Peripheral blood mononuclear cell (primary cell): ENCODE data around the gene ABL1.

DNA sequence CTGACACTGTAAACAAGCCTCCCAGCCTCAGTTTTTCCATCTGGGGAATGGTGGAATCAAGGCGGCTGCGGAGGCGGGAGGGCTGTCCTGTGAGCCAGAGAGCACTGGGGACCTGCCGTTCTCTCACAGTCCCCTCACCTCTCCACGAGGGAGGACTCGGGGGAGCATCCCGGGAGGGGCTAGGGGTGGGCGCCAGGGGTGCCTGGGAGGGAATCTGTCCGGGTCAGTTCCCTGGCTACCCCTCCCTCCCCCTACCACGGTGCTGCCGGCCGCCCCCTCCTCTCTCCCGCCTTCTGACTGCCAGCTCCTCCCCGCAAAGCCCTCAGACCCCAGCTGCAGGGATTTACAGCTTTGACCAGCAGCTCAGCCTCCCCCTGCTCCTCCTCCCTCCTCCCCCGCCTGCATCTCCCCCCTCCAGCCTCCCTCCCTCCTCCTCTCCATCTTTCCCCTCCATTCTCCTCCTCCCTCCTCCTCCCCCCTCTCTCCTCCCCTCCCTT is 160.9 kb downstream of the C9orf50 start:
- PRO-cap, 8 experiments, result peak in 6 of 8 experiments; most common minus-strand start position 337 of the sequence (in 4)

DNA sequence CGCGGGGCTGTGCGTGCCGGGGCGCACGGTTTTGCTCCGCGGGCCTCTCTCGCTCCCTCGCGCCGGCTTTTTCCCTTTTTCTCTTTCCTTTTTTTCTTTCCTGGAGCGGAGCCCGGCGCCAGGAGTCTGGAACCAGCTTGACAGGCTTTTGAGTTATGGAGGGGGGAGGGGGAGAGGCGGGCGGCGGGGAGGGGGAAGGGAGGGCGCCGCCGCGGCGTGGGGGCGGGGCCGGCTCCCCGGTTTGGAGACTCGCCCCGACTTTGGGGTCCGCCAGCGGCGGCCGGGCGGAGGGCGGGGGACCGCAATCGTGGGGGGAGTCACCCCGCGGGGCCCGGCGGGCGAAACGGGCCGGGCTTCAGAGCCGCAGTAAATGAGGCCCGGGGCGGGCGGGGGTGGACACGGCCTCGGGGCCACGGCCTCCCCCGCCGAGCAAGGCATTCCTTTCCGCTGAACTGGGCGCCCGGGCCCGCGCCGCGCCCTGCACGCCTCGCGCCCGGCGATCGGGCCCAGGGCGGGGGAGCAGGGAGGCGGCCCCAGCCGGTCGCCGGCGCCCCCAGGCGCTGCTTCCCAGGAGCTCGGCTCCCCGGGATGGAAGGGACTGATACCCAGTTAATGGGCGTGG is 138.3 kb downstream of the C9orf50 start:
- PRO-cap, 8 experiments, result peak in 7 of 8 experiments; most common plus-strand start position 437 of the sequence (in 4); most common minus-strand start position 454 of the sequence (in 7)

DNA sequence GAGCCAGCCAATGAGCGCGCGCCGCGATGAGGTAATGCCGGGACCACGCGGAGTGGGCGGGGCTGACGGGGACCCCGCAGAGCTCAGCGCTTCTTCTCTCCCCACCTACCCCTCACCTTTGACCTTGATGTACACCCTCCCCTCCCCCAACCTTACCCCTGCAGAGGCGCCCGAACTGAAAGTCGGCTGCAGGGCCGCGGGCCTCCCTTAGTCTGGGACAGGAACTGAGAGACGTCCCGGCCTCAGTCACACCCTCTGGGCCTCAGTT is 124.9 kb downstream of the C9orf50 start:
- PRO-cap, 8 experiments, result peak in 3 of 8 experiments; most common plus-strand start position 210 of the sequence (in 3)

- PRO-cap, 8 experiments, result peak in 7 of 8 experiments; most common plus-strand start chr9:129607996 (in 6); most common minus-strand start chr9:129607791 (in 7)
Measured at GRCh38 chr9:129607486-129608074, 13.3 kb downstream of the C9orf50 start.

DNA sequence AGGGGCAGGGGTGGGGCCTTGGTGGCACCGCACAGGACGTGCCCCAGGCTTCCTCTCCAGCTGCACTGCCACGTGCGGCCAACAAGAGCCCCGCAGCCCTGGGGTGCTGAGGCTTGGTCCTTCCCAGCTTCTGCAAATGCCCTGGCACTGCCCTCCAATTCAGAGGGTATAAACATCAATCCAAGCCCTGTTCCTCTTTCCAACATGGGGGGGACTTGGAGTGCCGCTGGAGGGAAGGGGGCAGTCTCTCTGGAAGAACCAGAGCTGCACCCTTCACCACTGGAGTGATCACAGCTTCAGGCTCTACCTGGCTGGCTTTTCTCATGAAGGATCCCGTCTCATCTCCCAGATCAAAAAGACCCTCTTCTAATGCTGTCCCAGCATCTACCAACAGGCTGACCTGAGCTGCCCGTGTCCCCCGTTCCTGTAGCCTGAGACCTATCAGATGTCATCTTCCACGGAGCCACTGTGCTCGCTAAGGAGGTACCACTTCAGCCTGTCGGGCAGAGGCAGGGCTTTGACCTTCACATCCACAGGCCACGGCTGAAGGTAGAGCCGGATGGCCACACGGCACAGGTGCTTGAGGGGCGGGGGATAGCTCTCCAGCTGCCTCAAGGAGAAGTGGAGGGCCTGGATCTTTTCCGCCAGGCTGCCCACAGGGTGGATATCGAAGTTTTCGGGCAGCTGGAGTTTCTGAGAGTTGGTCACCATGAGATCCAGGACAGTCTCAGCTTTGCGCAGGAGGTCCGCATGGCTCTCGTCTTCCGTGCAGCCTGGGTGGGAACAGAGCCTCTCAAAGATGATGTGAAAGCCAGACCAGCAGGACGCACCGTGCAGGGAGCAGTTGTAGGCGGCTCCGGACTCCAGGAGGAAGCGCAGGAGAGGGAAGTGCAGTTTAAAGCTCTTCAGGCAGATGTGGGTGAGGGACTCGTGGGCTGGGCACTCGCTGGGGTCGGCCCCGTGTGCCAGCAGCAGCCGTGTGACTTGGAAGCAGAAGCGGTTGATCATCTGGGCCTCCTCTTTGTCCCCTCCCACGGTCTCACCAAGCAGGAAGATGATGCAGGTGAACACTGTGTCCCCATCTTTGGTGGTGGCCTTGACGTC is 4.2 kb downstream of the ASB6 start:
- PRO-cap, 8 experiments, result peak in 3 of 8 experiments; most common plus-strand start position 673 of the sequence (in 3); most common minus-strand start position 400 of the sequence (in 1)

- PRO-cap, 8 experiments, result no peak in any of the 8 experiments
Measured at GRCh38 chr9:129639834-129640888, 1.8 kb downstream of the ASB6 start.

DNA sequence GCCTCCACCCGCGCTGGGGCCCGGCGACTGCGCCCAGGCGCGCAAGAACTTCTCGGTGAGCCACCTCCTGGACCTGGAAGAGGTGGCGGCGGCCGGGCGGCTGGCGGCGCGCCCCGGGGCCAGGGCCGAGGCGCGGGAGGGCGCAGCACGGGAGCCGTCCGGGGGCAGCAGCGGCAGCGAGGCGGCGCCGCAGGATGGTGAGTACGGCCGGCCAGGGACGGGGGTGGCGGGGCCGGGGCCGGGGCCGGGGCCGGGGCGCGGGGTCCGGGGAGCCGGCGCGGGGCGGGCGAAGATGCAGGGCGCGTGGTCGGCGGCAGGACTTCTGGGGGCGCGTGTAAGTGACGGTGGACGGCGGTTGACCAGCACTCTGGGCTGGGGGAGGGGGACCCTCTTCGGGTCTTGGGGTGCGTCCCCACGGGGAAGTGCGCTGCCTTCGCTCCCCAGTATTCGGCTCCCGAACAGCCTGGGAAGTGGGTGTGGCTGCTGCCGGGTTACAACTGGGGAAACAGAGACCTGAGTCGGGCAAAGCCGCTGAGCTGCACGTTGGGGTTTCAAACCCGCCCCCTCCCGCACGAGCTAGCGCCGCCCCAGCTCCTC is 581 bp downstream of the PRRX2 start:
- PRO-cap, 8 experiments, result no peak in any of the 8 experiments

- PRO-cap, 8 experiments, result no peak in any of the 8 experiments
Measured at GRCh38 chr9:129709458-129710065, 43.3 kb downstream of the PTGES start.

DNA sequence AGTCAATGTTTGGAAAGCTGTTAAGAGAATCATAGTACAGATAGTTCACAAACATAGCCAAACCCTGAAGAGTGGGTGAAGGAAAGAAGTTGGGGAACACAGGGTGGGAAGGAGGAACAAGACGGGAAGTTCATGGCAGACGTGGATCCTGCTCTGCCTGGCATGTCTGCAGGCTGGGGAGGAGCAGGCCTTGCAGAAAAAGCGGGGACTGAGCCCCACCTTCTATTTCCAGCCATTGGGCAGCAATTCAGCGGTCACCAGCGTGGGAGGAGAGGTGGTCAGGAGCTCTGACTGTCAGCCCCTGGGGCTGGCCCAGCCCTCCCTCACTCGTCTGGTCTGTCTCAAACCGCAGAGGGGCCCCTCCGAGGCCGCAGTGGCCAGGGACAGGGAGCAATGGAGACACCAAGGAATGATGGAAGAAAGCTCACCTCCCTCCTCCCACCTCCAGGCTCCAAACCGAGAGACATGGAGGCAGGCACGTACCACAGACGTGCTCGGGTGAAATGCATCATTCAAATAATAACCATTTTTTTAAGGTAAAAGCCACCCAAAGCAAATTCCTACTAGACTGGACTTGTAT is 9.9 kb downstream of the PTGES start:
- PRO-cap, 8 experiments, result no peak in any of the 8 experiments

DNA sequence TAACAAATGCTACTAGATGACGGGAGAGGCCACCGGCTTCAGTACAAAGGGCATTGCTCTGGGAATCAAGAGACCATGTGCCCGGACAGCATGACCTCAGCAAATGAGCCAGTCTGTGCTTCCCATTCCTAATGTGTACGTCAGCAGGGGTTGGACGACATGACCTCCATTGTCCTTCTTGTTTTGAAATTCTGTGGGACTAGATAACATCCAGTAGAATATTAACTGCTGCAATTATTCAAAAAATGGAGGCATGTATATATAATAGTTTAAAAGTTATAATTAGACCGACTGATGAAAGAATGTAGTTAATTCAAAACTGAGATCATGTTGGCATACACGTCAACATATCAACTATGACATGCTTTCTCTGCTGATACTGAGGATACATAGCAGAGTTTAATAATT is 61.4 kb downstream of the FNBP1 start:
- PRO-cap, 8 experiments, result no peak in any of the 8 experiments

- PRO-cap, 8 experiments, result no peak in any of the 8 experiments
Measured at GRCh38 chr9:130022993-130023863, 19.8 kb downstream of the FNBP1 start.

DNA sequence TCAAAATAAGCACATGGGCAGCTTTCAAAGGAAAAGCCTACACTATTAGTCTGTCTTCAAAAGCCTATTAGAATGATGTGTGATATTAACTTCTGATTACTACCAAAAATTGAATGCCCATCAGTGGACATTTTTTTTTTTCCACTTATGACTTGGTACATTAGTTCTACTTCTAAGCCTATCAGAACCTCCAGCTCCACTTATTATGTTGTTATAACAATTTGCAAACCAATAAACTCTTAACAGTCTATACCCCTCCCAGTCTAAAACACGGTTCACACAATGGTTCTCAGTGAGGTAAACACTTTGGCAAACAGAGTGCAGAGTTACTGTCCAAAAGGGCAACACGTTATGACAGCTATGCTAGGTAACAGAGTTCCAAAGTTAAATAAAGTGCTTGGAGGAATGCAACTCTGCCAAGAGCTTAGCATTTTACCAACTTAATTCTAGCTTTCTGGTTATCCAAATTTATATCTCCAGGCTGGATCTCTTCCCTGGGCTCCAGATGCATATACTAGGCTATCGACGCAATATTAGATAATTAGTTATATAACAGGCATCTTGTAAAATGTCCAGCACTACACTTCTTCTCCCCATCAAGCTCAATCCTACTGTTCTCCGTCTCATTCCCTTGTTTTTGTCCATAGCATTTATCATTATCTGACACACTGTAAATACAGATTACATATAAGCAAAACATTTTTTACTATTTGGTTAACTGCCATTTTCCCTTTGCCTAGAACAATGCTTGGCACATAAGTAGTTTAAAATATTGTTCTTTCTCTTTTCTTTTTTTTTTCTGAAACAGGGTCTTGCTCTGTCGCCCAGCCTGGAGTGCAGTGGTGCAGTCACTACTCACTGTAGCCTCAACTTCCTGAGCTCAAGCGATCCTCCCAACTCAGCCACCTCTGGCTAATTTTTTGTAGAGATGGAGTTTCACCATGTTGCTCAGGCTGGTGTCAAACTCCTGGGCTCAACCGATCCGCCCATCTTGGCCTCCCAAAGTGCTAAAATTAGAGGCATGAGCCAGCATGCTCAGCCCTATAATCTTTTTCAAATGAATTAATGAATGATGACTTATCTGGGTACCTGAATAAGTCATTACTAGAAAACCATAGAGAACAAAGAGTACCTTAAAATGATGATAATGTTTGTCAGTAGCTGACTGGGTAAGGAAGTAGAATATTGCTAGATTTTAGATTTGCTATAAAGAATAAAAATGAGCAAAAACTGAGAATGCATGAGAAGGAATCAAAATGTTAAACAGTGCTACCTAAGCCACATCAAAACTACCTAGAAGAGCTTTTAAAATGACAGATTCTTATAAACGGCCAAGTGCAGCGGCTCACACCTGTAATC is 14.1 kb downstream of the FNBP1 start:
- PRO-cap, 8 experiments, result peak in 1 of 8 experiments; most common plus-strand start position 312 of the sequence (in 1)

DNA sequence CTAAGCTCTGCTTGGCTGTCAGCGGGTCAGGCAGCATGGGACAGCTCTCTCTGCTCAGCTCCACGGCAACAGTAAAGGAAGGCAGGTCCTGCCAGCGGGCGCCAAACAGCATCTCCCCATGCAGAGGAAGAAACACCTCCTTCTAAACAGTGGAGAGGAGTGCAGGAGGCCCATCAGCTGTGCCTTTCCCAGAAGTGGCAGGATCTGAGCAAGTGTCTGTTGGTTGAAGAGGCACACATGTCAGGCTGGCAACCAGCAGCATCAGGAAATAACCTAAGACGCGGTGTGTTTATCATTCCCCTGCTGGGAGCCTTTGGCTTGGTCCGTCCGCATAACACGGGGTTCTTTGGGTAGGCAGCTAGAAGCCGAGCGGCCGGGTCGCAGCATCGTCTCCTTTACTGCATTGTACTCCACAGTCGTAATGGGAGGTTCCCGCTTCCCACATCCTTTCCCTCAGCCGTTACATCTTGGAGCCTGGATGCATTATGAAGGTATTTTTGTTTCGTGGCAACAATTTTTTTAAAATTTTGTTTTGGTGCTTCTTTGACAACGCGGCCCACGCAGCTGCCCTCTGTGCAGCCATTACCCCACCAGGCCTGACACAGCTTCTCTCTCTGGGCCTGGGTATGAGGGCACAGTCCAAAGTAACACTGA is 42.6 kb upstream of the NCS1 start:
- PRO-cap, 8 experiments, result peak in 1 of 8 experiments; most common plus-strand start position 295 of the sequence (in 1); most common minus-strand start position 196 of the sequence (in 1)

- PRO-cap, 8 experiments, result no peak in any of the 8 experiments
Measured at GRCh38 chr9:130140505-130141127, 31.6 kb upstream of the NCS1 start.

DNA sequence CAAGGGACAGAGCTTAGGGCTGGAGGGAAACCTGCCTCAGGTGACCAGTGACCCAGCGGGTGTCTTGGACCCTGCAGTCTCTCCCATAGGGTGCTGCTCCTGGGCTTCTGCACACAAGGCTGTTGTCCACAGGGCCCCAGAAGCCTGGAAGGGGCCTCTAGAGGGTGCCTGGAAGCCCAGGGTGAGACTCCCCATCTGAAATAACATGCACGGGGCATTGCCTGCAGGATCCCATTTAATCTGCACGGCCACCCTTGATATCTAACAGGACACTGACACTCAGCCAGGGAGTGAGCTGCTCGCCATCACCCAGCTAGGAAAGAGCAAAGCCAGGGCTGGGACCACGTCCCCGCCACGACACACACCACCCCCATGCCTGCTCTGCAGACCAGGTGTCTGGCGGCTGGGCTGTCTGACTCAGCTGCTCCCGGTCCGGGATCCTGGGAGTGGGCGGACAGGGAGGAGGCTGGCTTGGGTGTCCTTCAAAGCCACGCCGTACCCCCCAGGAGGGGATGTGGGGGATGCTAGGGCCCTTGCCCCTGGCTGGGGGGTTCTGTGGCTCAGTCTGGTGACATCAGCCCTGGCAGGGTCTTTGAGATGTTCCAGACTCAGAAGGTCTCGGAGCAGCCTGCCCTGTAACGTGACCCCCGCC is 62.1 kb downstream of the HMCN2 start:
- PRO-cap, 8 experiments, result no peak in any of the 8 experiments

DNA sequence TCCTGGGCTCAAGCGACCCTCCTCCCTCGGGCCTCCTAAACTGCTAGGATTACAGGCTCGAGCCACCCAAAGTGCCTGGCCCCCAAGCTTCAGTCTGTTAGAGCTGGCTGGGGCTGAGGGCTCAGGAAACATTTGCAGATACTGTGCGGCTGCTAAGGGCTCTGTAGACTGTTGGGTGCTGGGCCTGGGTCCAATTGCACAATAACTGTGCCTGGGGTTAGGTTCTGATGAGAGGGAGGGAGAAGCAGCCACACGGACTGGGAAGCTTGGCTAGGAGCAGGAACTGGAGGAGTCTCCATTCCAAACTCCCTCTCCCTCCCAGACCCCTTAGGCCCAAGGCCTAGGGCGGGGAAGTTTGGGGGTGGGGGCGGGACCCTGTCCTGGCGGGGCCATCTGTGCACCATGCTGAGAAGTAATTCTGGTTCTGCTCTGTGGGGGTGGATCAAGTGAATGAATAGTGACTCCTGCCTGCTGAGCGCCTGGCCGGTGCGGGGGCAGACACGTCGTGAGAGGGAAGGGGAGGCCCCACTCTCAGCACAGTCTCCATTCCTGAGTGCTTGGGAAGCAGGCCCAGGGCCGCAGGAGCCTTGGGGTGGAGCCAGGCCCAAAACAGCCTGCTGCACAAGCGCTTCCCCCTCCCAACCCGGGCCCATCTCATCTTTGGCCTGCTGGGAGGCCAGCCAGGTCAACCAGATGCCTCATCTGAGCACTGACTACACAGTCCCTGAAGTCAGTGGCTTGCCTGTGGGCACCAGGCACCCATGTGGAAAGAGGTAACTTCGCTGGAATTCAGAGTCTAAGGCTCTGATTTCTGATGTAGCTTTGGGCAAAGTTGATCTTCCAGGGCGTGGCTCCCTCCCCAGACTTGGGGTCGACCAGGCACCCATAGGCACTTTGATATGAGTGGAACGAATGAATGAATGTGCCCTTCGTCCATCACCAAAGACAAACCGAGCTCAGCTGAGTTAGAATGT is 1.6 kb downstream of the ASS1 start:
- PRO-cap, 8 experiments, result no peak in any of the 8 experiments

- PRO-cap, 8 experiments, result no peak in any of the 8 experiments
Measured at GRCh38 chr9:130578739-130579331, 542 bp upstream of the FUBP3 start.

DNA sequence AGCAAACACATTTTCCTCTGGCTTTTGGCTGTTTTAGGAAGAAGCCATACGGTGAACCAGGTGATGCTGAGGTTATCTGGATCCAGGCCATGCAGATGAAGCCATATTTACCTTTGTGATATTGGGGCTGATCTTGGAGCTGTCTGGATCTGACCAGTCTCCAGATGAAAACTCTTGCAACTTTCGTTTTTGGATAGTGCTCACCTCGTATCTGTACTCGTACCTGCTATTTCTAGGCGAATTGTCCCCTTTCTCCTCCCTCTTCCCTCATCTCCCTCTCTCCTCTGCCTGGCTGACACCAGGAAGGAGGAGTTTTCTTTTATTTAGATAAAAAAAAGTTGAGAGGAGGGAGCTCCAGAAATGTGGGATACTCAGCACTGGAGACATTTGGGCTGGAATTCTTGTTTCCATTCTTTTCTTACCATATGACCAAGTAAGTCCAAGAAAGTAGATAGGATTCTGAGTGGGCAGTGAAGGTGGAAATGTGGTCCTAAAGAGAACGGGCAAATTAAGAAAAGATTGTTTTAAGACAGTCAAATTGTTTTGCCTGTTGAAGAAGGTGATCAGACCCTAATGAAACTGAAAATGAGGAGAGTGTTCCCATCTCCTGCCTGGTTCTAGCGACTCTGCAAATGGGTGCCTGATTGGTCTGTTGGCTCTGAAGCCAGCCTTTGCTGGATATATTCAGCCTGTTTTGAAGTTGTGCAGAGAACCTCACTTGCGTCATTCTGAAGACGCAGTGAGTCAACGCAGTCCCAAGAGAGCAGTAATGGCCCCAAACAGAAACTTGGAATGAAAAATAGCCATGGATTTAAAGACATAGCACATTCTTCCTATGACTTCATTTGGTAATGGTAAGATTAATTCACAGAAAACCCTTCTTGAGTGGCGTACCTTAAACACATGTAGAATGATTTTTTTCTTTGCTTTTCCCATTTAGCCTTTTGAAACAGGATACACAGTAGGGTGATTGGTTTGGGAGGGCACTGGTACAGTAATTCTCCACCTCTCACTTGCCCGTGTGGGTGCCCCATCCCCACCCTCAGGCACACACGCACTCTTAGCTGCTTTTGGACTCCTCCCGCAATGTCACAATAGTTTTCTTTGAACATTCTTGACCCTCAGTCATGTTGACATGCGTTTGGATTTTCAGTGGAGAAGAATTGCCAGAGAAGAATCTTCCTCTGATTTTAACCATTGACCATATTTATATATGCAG is 54.3 kb upstream of the ABL1 start:
- PRO-cap, 8 experiments, result no peak in any of the 8 experiments

DNA sequence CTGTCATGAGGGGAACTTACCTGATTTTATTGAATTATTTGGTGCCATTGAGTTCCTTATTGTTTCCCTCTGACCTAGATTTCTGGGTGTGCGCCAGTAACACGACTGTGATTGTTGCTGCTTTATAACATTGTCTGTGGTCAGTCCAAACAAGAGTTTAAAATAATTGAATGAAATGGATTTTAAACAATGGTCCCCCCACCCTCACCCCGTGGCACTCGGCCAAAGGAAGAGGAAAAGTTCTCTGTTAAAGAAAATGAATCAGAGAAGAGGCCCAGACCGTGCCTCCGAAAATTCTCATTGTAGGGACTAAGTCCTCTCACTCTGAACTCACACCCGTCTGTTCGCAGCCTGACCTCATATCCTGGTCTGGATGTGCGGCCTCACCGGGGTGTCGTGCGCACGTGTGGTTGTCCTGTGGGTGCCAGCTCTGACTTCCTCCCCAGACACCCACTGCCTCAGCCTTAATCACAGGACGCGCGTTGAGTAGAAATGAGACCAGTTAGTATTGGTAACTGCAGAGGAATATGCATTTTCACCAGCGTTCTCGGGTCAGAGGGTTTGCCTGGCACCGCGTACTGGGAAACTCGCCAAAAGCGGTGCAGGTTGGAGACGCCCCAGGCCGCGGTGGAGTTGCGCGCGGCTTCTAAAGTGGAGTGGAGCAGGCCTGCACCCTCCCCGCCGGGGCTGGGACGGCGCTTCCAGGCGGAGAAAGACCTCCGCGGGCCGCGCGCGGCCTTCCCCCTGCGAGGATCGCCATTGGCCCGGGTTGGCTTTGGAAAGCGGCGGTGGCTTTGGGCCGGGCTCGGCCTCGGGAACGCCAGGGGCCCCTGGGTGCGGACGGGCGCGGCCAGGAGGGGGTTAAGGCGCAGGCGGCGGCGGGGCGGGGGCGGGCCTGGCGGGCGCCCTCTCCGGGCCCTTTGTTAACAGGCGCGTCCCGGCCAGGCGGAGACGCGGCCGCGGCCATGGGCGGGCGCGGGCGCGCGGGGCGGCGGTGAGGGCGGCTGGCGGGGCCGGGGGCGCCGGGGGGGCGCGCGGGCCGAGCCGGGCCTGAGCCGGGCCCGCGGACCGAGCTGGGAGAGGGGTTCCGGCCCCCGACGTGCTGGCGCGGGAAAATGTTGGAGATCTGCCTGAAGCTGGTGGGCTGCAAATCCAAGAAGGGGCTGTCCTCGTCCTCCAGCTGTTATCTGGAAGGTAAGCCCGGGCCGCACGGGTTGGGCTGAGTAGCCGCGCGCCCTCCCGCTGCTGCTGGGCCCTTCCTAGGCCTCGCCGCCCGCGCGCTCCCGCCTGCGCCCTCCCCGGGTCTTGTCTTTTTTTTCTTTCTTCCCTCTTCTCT is at the start of gene ABL1:
Gene ABL1 (plus strand): TSS at position 923 of the 1,336 bp plus-strand sequence.
- PRO-cap, 8 experiments, result peak in 8 of 8 experiments; most common plus-strand start position 445 of the sequence (in 6); most common minus-strand start position 342 of the sequence (in 3)

DNA sequence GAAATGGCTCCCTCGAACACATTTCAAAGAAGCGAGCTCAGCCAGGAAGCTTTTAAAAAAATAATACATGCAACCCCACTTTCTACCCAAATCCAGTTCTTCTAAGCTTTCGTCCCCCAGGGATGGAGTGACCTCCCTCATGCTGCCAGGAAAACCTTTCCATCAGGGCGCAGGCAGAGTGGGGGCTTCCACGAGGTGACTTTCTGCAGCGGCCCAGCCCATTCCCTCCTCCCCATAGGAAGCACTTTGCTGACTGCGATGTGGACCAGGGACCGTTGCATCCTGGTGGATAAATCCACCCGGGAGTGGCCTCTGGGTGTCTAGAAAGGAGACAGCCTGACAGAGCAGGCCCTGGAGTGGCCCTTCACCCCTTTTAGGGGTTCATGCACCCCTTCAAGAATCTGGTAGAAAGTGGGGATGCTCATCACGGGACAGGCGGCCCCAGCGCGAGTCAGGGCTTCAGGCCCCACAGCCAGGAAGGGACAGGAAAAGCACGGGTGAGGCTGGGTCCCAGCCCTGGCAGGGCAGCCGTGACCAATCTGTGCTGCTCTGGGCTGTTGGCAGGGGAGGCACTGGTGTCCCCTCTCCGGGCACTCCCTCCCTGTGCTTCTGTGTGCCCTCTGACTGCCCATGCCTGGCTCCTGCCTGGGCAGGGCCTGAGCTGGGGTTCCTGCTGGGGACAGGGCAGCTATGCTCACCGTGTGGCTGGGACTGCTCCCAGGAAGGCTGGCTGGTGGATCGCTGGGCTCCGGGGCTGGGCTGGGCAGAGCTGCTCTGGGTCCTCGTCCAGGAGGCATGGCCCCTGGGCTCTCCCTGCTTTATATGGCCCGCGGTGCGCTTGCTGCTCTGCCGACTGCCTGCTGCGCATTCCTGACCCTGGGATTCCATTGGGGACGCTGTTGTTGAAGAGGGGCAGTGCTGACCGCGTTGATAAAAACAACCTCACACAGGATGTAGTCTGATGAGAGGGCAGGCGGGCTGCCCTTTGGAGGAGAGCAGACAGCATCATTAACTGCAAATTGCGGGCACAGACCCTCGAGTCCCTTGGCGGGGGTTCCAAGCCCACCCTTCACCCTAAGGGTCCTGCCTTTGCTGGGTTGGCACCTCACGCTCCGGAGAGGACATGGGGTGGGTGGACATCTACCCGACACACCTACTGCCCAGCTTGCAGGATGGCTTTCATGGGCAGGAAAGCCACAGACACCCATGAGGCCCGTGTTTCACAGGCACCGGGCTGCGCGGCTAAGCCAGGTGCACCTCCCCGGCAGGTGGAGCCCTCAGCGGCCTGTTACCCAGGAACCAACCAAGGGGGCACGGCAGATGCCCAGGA is 1.1 kb downstream of the QRFP start:
- PRO-cap, 8 experiments, result no peak in any of the 8 experiments